ENCODE measurements around the genes KRT6C, KRT74, KRT2 and KRT76.

DNA sequence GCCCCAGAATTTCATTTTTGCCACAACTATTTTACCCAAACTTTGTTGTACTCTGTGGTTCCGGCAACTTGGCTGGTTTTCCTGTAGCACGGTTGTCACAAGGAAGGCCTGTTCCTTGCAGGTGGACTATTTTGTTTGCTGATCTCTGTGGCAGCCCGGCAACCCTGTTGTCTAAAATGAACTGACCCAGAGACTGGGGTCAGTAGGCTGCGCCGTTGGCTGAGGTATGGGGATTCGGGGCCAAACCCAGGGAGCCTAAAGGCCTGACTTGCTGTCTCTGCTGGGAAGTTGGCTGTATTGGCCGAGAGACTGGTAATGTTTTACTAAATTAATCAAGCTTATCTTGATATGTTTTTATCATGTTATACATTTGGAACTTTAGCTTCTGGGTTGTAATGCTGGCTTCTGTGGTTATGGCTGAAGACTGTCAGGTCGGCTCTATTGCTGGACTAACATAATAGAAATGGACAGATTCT is 13.9 kb downstream of the SMIM41 start:
- PRO-cap = no peak

GRCh38 chr12:52115748-52115978 is 36.2 kb downstream of the SMIM41 start:
- PRO-cap = no peak

DNA sequence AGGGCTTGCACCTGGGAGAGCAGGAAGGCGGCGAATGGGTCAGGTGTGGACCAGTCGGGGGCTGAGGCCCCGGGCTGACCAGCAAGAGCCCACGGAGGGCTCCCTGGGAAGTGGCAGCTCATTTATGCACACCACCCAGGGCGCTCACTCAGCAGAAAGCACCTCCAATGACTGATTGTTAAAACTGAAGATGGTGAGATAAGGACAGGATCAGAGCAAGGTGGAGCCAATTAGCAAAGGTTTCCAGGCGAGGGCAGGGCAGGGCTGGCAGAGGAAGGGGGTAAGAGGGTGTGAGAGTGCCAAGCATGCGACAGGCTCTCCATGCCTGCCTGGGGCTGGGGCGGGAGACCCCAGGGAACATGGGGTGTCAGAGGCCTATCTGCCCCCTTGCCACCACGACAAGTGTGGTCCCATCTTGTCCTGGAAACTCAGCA is 6.2 kb downstream of the KRT80 start:
- PRO-cap = no peak

GRCh38 chr12:52200331-52200671 is 8.5 kb upstream of the KRT80 start:
- PRO-cap = no peak

DNA sequence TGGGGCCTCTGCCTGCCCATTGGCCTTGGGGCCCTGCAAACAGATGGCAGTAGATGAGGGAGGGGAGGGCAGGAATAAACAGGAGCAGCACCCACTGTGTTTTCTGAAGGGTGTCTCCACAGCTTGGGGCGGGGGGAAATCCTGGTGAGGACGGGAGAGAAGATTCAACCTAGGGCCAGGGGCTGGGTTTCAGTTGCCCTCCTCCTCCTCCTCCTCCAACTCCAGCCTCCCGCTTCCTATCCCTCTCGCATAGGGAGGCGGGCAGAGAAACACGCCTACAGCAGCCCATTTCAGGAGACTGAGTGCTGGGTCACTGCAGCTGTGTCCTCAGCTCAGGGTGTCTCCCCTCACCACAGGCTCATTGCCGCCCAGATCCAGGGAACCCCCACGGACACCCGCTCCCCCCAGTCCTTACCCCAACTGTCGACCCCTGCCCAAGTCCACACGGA is 9.0 kb upstream of the KRT80 start:
- PRO-cap = no peak

DNA sequence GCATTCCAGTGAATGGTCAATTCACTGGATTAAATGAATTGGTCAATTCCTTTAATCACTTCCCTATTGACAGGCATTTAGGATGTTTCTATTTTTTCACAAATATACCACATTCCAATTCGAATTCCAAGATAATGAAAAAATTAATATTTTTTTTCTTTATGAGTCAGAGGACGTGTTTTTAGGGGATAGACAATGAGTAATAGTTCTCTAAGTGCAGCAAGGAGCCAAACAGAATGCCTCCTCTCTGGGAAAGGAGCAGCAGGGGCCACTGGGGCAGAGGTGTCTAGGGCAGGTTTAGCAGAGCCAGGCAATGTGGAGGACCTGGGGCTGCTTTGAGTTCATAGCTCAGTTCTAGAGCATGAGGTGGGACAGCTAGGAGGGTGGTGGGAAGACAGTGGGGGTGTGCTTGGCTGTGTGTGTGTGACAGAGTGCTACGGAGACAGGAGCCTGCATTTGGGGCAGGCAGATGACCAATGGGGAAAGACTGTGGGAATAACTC is 2.7 kb upstream of the KRT7 start:
- PRO-cap = no peak

DNA sequence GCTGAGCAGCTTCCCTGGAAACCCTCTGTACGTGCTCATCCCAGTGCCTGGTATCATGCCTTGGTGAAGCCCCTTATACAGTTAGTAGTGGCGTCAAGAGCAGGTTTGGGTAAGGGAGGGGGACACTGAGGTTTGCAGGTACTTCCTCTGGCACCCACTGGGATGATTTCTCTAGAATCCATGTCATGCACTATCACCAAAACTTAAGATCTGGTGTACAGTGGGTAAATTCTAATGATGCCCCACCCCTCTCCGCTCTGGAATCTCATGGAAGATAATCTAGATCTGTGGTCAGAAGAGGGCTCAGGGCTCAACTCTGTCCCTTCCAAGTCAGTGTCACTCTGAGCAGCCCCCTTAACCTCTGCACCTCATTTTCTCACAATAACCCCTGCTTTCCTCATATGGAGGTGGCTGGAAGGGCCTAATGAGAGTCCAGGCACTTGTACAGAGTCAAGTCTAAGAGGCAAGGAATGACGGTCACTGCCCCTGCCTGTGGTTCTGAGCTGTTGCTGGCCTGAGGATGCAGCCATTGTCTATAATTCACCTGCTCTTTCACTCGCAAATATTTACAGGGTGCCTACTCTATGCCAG is 19.9 kb upstream of the KRT86 start:
- PRO-cap = no peak

- PRO-cap = no peak
Observed at GRCh38 chr12:52277323-52278202, 3.1 kb downstream of the KRT86 start.

DNA sequence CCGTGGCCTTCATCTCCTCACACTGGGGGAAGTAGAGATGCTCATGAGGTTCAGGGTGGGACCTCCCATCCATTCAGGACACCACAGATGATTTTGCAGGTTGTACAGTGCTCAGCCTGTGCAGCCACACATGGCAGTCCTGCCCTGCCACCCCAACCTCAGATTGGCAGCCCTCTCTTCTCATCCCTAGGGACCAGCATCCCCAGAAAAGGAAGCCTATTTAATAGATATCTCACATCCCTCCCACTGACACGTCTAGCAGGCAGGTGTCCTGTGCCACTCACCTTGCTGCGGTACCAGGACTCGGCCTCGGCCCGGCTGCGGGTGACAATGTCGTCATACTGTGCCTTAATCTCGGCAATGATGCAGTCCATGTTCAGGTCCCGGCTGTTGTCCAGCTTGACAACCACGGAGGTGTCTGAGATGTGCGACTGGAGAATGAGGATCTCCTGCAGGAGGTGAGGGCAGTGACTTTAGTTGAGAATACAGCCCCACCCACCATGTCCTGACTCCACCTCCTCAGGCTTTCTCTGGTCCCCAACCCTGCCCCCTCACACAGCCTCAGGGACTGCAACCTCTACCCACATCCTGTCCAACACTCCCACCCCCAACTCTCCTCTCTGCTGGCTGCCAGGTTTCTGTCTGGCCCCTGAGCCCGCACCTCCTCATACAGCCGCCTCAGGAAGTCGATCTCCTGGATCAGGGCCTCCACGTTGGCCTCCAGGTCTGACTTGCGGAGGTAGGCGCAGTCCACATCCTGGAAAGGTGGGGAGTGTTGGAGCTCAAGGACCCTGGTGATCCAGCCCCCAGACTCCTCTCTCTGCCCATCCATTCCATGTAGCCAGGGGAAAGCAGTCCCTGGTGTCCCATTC is 3.4 kb downstream of the KRT81 start:
- PRO-cap = no peak

DNA sequence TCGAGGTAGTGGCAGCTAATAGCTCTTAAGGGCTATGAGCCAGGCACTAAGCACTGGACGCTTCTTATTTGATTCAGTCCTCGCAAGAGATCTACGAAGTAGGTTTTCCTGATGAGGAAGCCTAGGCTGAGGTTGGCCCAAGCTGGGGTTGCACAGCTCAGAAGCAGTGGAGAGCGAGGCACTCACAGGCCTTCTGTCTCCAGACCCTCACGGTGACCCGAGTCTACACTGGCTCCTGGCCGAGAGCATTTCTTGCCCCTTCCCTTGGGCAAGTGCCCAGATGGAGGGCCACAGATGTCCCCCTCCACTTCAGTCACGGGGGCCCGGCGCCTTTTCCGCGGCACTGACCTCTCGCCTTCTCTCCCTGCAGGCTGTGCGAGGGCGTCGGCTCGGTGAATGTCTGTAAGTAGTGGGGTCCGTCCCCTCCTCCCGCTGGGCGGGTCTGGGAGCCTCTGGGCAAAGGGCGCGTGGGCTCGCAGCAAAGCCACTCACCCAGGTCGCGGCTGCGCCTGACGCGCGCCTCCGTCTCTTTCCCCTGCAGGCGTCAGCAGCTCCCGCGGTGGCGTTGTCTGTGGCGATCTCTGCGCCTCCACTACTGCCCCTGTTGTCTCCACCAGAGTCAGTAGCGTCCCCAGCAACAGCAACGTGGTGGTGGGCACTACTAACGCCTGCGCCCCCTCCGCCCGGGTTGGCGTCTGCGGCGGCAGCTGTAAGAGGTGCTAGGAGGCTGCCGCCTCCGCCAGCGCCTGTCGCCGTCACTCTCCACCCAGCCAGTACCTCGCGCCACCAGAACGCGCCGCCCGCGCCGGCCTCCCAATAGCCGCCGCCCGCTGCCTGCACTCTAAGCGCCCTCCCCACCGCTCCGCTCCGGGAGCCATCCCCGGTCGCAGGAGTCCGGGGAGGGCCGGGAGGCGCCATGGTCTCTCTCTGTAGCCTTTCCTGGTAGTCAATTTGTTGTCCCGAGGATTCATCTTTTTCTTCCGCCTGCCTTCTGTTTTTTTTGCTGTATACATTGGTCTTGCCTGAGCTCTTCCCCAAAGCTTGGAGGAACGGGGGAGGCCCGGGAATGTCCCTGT is 13.0 kb downstream of the KRT83 start:
- PRO-cap = bidirectional peak, plus-strand start at position 892 of the sequence, minus-strand start at position 775 of the sequence

DNA sequence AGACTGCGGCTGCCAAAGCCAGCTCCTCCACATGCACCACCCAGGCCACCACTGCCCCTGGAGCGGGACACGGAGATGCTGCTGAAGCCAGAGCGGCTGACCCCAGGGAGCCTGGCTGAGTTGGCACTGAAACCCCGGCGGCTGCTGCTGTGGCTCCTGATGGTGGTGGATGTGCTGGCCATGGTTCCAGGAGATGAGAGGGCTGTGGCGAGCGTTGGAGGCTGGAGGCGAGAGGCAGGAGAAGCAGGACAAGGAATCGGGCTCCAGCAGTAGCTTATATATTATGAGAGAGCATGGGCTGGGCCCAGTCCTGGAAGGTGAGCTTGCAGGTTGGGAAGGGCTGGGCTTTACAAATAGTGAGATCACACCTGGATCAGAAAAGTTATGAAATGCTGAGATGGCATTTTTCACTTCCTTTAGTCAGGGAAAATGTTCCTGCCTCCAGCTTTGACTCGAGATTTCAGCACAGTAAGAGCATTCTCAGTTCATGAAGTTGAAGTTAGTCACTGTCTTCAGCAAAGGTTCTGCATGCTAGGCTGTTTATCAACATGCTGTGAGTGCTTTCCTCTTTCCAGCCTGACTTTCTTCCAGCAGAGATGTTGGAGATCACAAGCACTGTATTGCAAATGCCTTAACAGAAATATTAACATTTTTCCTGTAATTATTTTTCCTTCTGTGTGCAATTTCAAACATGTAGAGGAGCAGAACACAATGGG is at the start of gene KRT6C:
Gene KRT6C, minus strand, starts transcription at position 250 of the 716 bp plus-strand sequence.
- PRO-cap = no peak

- PRO-cap = no peak
Observed at GRCh38 chr12:52559210-52559654, 6.3 kb upstream of the KRT71 start.

- PRO-cap = no peak
Observed at GRCh38 chr12:52573753-52574136, at the start of gene KRT74. TSS of gene KRT74 (minus strand) at chr12:52573843.

DNA sequence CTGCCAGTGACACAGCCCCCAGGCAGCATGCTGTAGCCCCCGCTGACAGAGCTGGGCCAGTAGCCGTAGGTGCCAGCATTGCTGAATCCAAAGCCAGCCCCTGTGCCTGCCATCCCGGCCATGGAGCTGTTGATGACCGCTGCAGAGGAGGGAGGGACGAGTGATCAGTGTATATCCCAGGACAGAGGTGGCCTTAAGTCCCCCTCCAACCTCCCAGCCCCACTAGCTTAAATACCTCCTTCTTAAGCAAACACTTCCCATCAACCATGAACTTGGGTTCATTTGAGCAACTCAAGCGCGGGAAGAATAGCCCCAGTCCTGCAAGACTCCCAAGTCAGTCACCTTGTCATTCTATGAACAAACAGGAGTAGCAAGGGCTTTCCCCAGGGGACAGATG is 7.0 kb upstream of the KRT72 start:
- PRO-cap = no peak

DNA sequence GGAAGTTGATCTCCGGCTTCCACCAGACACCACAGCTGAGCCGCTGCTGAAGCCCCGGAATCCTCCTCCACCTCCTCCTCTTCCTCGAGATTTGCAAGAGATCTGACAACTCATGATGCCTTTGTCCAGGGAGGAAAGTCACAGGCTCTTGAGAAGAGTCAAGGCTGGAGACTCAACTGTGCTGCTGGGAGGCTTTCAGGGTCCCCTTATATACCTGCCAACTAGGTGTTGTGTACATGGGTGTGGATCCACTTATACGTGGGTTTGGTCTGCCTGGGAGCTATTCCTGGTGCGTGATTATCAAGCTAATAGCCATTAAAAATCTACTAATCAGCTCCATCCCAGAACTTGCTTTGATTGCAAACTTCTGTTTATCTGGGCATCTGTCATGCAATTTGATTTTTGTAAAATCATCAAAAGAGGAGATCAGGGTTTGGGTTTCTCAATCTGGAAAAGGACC is at the start of gene KRT2:
Gene KRT2, minus strand, starts transcription at position 183 of the 460 bp plus-strand sequence.
- PRO-cap = no peak

DNA sequence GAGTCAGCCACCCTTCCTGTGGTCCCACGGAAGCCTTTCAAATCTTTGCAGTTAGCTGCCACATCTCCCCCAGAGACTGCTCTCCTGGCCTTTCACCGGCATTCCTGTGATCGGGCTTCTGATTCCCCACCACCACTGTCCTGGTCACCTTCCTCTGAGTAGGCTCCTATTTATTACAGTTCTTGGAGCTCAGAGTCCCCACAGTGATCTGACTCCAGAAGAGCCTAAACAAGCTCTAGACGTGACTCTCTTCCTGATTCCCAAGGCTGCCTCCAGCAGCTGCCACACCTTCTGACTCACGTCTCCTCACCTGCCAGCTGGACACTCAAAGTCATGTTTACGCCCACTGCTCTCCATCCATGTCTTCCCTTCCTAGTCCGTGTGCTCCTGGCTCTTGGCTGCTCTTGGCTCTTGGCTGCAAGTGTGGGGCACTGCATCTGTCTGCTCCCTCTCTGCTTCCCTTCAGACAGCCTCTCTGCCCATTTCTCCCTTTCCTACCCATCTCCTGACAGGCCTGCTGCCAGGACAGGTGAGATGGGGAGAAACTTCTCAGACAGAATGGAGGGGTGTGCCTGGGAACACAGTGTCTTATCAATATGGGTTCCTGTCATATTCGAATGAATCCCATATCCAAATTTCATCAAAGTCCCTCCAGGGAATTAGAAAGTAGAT is 7.7 kb upstream of the KRT1 start:
- PRO-cap = no peak

DNA sequence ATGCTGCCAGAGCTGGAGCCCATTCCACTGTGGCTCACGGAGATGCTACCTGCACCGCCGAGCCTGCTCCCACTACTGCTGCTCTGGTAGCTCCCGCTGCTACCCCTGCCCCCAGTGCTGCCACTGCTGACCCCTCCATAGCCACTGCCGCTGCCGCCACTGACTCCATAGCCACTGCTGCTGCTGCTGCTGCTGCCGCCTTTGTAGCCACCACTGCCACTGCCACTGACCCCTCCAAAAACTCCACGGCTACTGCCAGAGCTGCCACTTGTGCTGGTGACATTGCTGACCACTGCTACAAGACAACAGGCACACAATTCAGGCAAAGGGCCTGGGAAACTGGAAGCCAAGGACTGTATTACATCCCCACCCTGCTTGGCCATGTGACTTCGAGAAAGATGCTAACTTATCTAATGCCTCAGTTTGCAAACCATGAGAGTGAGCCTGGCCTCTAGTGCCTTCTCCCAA is 8.3 kb downstream of the KRT76 start:
- PRO-cap = no peak

GRCh38 chr12:52777237-52777707 is at the start of gene KRT76:
TSS of gene KRT76 (minus strand) at chr12:52777345.
- PRO-cap = no peak

- PRO-cap = unidirectional peak, minus-strand start at chr12:52873865; bidirectional peak, plus-strand start at chr12:52874506, minus-strand start at chr12:52874257
Observed at GRCh38 chr12:52873436-52874676, 25.1 kb upstream of the KRT78 start.

DNA sequence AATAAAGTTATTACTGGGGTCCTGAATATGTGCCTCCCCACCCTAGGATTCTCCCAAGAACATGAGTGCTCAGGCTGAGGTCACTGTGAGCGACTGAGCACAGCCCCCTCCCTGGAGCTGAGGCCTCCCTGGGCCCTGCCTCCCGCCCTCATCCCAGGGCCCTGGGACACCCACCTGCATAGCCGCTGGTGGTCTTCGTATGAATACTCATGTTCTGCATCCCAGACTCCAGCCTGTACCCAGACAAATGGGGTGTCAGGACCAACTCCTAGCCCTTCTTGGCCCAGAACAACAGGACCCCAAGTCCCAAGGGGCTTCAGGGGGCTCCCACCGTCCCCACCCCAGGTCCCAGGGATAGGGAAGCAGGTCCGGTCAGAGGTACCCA is 6.6 kb downstream of the KRT8 start:
- PRO-cap = no peak